ENCODE results near the gene SNRPD3.

GRCh38 chr22:24420594-24420958 lies 6.8 kb upstream of the ADORA2A start:
- PRO-cap, 8 experiments, result no peak in any of the 8 experiments

- PRO-cap, 8 experiments, result peak in 3 of 8 experiments; most common plus-strand start chr22:24512255 (in 2); most common minus-strand start chr22:24512147 (in 3)
These were observed 16.8 kb downstream of the UPB1 start for GRCh38 chr22:24511896-24512383.

GRCh38 chr22:24555304-24556409 lies at the start of gene SNRPD3:
Gene SNRPD3, plus strand, starts transcription at chr22:24555999.
- PRO-cap, 8 experiments, result peak in 8 of 8 experiments; most common plus-strand start chr22:24555999 (in 6); most common minus-strand start chr22:24555891 (in 7)

DNA sequence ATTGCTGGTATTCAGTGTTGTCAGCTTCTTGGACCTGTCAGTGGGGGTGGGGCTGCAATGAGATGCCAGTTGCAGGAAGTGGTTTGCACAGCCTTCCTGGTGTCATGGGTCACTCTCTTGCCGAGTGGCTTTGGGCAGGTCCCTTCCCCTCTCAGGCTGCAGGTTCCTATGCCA lies 1.8 kb upstream of the GGT1 start:
- PRO-cap, 8 experiments, result peak in 3 of 8 experiments; most common plus-strand start position 112 of the sequence (in 3)

GRCh38 chr22:24608197-24608429 lies 5.1 kb downstream of the GGT1 start:
- PRO-cap, 8 experiments, result peak in 3 of 8 experiments; most common plus-strand start chr22:24608352 (in 3)

GRCh38 chr22:24695770-24696381 lies 78.6 kb downstream of the PIWIL3 start:
- PRO-cap, 8 experiments, result no peak in any of the 8 experiments

DNA sequence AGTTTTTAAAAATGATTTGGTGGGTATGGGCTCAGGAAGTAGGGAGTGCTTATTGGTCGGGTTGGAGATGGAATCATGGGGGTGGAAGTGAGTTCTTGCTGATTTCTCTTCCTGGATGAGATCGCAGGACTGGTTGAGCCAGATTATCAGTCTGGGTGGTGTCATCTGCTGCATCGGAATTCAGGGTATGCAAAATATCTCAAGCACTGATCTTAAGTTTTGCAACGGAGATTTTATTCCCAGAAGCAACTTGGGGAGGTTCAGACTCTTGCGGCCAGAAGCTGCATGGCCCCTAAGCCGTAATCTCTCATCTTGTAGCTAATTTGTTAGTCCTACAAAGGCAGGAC lies 1.2 kb upstream of the PIWIL3 start:
- PRO-cap, 8 experiments, result no peak in any of the 8 experiments

DNA sequence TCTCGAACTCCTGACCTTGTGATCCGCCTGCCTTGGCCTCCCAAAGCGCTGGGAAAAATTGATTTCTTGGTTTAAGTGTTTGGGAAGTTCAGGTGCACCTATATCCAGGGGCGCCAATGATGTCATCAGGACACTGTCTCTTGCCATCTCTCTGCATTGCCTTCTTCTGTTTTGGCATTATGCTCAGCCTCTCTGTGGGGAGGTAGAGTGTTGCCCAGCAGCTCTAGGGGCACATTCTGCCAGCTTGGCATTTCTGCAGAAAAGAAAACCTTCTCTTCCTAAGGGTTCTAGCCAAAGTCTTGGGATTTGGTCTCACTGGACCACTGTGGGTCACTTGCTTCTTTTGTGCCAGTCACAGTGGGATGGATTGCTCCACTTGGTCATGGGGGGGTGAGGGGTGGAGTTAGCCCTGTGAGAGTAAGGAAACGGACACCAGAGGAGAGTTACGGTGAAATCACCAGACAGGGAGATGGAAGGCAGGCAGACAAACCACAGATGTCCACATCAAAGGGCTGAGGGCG lies 10.7 kb downstream of the SGSM1 start:
- PRO-cap, 8 experiments, result no peak in any of the 8 experiments

DNA sequence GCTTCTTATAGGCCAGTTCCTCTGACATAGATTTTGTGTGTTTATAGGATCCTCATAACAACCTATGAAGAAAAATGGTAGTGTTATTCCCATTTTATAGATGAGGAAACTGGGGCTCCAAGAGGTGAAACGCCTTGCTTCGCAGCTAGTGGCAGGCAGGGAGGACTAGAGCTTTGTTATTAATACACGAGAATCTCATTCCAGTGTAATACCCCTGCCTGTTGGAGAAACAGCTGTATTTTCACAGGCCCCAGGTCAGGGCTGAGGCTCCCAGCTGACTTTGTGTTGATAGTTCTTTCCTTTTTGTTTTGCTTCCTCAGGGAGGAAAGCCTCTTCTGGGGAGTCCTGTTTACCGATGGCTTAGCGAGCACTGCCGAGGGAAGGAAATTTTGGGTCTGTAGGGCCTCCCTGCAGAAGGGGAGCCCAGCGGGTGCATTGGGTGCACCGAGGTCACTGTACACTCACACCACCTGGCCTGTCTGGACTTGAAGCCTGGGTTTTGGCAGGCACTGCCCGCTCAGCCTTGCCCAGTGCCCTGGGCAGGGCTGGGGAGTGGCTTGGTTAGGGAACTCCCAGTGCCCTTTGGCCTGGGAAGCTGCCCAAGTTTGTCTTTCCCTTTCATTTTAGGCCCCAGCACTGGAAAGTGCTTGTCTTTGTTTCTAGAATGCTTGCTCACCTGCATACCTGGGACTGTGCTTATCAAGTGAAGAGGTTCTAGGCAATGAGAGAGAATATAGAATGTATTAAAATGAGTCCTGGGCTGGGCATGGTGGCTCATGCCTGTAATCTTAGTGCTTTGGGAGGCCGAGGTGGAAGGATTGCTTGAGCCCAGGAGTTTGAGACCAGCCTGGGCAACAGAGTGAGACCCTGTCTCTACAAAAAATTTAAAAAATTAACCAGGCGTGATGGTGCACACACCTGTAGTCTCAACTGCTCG lies 13.7 kb downstream of the KIAA1671 start:
- PRO-cap, 8 experiments, result no peak in any of the 8 experiments

- PRO-cap, 8 experiments, result no peak in any of the 8 experiments
These were observed 102.4 kb downstream of the KIAA1671 start for GRCh38 chr22:25054657-25055646.

DNA sequence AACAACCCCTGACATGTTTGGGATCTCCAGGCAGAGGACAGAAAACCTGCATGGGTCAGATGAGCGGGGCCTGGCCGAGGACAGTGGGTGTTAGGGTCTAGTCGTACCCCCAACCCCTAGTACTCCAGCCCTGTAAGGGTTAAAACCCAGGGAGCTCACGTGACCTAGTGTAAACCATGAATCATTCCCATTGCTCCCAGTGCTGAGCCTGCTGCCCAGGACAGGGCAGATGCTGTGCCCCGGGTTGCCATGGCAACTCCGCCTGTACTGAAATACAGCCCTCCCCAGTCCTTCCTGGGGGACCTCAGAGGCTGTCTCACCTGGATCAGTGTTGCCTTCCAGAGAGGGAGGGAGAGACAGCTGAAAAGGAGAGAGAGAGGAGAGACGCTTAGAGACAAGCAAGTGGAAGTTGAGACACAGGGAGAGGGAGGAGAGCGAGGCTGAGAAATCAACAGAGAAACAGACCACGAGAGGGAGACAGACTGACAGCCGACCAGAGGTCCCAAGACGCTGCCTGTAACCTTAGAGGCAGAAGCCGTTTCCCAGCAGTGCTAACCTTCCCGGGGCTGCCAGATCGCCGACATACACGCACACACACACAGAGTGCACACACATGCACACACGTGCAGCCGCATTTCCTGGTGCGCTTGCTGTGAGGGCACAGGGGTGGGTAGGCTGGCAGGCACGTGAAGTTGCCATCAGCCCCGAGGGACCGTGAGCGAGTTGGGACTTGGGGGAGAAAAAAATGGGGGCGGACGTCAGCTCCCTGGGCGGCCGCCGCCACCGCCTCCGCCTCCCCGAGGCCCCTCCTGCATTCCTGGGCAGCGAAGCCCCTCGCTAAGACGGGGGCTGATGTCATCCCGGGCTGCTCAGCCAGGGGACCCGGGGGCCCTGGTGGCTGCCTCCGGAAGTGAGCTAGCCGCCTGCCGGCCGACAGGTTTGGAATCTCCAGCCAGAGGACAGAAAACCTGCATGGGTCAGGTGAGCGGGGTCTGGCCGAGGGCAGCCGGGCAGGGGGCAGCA lies 88.7 kb upstream of the CRYBB3 start:
- PRO-cap, 8 experiments, result peak in 1 of 8 experiments; most common plus-strand start position 635 of the sequence (in 1); most common minus-strand start position 605 of the sequence (in 1)

GRCh38 chr22:25138723-25139263 lies 60.9 kb upstream of the CRYBB3 start:
- PRO-cap, 8 experiments, result no peak in any of the 8 experiments

GRCh38 chr22:25162123-25162560 lies 37.5 kb upstream of the CRYBB3 start:
- PRO-cap, 8 experiments, result no peak in any of the 8 experiments

DNA sequence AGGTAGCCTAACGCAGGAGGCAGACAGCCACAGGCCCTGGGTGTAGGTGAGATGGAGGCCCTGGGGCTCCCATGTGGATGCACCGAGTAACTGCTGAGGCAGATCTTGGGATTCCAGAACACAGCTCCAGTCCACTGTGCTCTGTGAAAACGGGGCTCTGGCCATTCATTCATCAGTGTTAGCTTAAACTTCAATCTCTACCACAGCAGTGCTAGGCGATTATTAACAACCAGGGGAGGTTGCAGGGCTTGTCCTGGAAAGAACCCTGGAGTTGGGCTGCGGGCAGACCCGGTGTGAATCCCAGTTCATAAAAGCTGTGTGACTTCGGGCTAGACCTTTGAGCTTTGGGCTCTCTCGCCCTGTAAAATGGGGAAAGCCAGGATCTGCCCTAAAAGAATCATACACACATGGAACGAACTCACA lies 15.7 kb upstream of the CRYBB3 start:
- PRO-cap, 8 experiments, result no peak in any of the 8 experiments

DNA sequence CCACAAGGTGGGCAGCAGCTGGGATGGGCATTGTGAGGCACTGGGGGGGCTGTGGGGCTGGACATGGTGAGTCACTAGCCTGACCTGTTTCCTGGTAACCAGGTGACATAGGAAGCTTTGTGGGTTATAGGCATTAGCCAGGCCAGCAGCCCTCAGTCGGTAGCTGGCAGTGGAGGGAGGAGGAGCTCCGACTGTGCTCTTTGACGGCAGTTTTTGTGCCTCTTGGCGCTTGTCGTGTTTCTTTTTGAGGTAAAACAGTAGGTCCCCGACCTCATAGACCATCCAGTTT lies 107.6 kb downstream of the CRYBB2 start:
- PRO-cap, 8 experiments, result no peak in any of the 8 experiments

- PRO-cap, 8 experiments, result no peak in any of the 8 experiments
These were observed 163.6 kb upstream of the GRK3 start for GRCh38 chr22:25400631-25401522.

DNA sequence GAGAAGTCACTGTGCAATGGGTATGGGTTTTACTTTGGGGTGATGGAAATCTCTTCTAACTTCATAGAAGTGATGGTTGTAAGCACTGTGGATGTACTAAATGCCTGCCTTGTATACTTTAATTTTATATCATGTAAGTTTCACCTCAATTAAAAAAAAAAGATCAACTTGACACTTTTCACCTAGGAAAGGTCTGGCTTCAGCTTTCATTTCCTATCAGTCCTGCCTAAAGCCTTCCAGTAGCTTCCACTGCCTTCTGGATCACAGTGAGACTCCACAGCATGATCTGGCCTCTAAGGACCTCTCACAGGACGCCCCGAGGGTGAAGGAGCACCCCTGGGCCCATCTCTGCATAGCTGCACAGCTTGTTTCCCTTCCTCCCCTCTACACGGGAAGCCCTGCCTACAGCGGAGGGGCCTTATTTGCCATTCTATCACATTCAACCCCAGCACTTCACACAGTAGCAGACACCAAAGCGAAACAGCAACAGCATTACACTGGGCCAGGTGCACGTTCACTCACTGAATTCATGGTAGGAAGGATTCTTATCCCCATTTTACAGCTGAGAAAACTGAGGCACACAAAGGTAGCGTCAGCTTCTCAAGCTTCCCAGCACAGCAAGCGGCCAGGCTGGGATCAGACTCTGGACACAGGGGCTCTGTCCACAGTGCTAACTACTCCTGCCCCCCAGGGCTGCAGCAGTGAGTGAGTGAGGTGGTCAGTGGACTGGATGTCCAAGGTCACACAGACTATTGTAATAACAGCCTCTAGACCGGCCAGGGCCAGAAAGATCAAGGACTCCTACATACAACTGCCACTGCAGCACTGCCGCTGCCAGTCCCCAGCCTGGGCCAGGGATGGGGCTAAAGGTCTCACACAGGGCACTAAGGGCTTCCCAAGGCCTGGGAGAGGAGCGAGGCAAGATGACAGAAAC lies 162.2 kb upstream of the GRK3 start:
- PRO-cap, 8 experiments, result no peak in any of the 8 experiments

- PRO-cap, 8 experiments, result peak in 1 of 8 experiments; most common minus-strand start chr22:25565416 (in 1)
These were observed 907 bp downstream of the GRK3 start for GRCh38 chr22:25565348-25565815.

DNA sequence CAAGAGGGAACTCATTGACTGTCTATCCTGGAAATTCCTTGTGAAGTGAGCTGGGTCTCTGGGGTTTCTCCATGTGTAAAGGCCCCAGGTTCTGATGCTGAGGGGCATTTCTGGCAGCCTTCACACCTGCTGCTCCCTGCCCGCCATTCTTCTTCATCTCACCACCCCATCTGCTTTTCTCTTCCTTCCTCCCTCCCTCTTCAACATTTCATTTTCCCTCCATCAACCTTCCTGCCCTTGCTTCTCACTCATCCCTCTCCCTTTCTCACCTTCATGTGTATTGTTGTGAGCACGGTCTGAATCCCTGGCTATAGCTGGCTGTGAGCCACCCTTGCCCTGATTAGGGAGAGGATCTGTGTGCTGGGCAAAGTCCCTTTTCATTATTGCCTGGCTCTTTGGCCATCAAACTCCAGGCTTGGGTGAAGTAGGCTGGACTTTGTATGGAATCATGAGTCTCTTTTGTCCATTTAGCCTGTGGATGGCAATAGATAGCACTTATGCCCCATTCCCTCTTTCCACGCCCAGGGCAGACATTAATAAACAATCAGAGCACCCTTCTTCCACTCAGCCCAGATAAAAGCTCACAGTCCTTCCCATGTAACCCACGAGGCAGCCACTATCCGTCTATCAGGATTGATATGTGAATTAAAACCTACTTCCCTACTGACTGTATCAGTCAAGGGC lies 6.7 kb downstream of the MYO18B start:
- PRO-cap, 8 experiments, result no peak in any of the 8 experiments

GRCh38 chr22:25749219-25750209 lies 7.5 kb downstream of the MYO18B start:
- PRO-cap, 8 experiments, result no peak in any of the 8 experiments

Data from peripheral blood mononuclear cell (primary cell).